ENCODE data around the genes PSG3 and PSG9.

DNA sequence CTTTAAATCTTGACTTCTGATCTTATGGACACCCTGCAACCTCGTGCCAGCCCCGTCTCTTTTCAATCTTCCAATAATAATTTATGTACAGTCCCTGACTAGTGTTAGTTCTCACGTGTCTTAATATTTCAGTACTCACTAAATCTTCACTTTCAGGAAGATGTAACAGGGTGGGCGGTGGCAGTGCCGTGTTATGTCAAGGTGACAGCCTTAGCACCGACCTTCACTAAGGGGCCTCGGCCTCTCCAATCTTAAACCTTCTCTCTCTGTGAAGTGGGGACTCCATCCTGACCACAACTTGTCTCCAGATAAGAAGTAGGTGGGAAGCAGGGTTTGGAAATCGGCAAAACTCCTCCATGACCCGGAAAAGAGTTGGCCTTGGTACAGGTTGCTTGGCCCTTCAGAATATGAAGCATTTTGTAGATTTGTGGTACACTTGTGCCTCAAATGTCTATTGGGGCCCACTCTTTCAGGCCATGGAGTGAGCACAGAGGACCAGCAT lies 1.8 kb downstream of the RPS19 start:
- PRO-cap, result no peak

- PRO-cap, result no peak
These were observed 17.3 kb downstream of the ARHGEF1 start for GRCh38 chr19:41900131-41900772.

GRCh38 chr19:42037473-42038194 lies 32.4 kb downstream of the GRIK5 start:
- PRO-cap, result no peak

- PRO-cap, result unidirectional peak, plus-strand start at chr19:42068901
These were observed 886 bp downstream of the GRIK5 start for GRCh38 chr19:42068656-42069983.

DNA sequence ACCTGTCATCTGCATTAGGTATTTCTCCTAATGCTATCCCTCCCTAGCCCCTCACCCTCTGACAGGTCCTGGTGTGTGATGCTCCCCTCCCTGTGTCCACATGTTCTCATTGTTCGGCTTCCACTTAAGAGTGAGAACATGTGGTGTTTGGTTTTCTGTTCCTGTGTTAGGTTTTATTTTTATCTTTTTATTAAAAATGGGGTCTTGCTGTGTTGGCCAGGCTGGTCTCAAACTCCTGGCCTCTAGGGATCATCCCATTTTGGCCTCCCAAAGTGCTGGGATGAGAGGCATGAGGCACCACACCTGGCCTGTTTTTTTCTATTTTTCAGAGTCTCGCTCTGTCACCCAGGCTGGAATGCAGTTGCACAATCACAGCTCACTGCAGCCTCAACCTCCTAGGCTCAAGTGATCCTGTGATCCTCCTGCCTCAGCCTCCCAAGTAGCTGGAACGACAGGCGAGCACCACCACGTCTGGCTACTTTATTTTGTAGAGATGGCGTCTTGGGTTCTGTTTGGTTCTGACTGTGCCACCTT lies 7.5 kb downstream of the ZNF574 start:
- PRO-cap, result no peak

DNA sequence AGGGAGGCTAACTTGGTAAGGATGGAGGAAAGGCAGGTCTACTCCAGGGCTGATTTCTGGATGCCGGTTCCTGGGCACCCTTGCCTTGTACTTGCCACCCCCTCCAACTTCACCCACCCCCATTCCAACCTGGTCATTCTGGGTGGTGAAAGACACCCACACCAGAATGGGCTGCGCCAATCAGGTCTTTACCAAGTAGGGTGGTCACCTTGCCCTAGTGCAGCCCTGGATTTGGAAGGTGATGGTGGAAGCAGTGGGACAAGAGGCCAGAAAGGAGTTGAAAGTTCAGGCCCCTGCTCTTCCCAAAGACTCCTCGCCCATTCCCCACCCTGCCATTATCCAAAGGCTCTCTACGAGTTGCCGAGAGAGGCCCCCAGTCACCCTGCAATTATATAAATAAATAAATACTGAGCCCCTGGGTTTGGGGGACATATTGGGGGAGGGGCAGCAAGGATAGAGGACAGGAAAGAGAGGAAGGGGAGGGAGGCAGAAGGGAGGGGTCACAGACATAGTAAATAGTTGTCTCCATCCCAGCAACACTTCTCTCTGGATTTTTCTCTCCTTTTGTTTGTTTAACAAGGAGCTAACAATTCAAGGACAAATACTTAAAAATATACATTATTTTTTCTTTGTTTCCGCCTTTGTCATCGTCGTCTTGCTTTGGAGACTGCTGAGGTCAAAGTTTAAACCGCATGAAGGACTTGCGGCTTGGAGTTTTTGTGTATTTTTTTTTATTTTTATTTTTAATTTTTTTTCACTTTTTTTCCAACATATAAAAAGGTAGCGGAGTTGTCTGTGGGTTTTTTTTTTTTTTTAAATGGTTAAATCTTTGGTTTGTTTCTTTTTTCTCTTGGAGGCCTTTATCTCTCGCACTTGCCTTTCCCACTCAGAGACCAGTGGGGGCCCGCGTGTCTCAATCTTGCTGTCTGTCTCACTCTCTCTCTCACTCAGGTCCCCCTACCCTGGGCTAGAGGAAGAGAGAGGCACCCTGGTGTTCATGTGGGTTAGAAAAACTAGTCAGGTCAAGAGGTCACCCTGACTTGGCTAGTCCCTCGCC lies 10.7 kb downstream of the ZNF574 start:
- PRO-cap, result no peak

- PRO-cap, result no peak
These were observed 11.3 kb downstream of the DEDD2 start for GRCh38 chr19:42206280-42206493.

- PRO-cap, result bidirectional peak, plus-strand start at chr19:42217073, minus-strand start at chr19:42216923
These were observed 464 bp downstream of the DEDD2 start for GRCh38 chr19:42216801-42217624.

DNA sequence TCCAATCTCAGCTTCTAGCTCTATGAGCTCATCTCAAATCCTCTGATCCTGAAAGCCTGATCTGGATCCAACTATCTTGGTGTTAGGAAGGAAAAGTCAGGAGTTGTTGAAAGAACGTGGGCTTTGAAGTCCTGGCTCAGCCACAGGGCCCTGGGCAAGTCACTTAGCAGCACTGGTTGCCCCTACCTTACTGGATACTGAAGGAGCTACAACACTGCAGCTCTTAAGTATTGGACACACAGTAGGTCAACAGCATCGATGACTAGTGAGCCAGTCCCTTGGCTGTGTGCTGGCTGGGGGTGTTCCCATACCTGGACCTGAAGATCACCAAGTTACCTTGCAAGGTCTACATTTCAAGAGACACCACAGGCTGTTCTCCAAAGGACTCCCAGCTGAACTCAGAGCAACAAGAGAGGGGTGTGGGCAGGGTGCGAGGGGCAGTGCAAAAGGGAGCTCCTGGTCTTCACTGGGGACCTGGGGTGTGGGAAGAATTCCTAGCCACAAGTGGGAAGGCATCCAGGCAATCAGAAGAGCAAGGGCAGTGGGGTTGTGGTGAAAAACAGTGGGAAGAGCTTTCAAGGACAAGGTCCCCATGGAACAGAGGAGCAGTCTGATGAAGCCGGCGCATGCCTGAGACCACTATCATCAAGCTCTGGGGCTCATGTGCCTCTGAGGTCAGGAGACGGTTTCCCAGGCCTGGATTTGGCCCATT lies 4.5 kb upstream of the GSK3A start:
- PRO-cap, result no peak

DNA sequence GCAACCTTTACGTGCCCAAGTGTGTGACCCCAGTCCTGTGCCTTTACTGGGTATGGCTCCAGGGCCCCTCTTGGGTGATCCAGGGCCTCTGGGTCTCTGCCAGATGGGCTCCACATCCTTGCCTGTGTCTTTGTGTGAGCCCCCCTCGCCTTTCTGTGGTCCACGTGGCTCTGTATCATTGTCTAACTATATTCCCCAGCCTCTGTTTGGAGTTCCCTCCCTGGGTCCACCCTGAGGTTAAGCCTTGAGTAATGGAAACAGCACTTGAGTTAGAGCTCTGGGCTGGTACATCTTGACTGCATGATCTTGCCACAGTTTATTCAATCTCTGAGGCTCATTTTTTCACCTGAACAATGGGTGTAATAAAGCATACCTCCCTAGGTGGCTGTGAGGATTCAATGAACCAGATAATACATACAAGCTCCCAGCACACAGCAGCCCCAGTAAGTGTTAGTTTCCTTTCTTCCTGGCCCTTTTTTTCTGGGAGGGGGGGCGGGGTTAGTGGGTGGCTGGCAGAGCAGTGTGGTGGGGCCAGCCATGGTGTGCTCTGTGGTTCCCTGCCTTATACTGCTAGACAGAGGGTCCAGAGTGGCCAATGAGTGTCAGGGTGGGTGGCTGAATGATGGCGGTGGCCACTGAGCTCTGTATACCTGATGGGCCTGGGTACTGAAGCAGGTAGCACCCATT lies 13.5 kb downstream of the CIC start:
- PRO-cap, result bidirectional peak, plus-strand start at position 267 of the sequence, minus-strand start at position 157 of the sequence

- PRO-cap, result bidirectional peak, plus-strand start at chr19:42284489, minus-strand start at chr19:42284253
These were observed 15.4 kb downstream of the CIC start for GRCh38 chr19:42284140-42285124.

GRCh38 chr19:42386836-42387729 lies 3.0 kb downstream of the CNFN start:
- PRO-cap, result unidirectional peak, minus-strand start at chr19:42387435

DNA sequence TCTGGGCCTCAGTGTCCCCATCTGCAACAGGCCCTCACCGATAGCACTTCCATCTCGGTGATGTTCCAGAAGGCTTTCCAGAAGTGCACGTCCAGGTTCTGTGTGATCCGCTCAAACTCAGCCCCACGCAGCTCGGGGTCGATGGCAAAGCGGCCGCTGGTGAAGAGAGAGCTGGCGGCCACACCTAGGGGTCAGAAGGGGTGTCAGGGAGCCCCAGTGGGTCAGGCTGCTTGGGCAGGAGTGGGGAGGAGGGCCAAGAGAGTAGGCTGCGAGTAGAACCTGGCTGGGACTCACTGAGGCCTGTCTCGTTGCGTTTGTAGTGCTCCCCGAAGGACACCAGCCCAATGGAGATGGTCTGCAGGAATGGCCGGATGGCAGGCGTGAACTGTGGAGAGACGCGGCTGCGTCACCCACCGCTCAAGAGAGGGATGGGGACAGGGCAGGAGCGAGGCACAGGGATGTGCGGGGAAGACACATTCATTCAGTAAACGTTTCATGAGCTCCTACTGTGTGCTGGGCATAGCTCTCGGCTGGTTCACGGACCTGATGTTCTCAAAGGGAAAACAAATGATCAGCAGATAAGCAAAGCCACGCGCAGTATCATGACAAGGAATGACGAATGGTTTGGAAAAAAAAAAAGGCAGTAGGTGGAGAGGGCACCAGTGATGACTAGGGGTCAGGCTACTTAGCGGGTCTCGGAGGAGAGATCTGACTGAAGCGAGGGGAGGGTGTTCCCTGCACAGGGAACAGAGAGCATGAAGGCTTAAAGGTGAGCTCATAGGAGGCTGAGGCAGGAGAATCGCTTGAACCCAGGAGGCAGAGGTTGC lies 18.1 kb upstream of the CNFN start:
- PRO-cap, result no peak

DNA sequence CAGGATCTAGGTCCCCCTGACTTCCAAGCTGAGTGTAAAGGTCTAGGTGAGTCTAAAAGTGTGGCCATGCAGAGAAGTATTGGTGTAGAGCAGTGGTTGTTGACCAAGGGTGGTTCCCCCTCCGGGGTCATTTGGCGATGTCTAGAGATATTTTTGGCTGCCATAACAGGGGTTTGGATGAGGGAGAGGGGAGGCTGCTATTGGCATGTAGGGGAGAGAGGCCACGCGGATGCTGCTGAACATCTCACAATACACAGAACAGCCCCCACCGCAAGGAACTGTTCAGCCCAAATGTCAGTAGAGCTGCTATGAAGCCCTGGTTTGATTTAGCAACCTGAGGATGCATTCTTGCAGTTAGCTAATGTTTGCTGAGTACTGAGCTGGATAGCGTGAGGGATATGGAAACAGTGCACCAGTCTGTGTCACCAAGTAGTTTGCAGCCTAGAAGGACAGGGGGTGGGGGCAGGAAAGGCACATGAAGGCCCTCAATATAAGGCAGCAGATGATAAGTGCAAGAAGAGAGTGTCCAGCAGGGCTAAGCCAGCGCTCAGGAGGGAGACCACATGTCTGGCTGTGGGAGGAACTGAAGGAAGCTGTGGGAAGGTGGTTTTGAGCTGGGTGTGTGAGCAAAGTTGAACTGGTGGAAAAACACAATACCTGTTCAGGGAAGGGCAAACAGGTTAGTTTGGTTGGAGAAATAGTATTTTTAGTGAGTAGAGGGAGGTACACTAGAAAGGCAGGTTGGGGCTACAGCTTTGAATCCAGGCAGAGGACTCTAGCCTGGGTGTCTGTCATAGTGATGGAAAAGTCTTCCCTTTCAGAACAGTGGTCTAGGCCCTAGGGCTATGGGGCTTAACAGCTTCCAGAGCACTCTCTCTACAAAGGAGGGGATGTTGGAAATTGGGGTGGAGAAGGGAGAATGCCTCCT lies 1.7 kb downstream of the CXCL17 start:
- PRO-cap, result no peak

GRCh38 chr19:42447854-42448442 lies 5.2 kb upstream of the CXCL17 start:
- PRO-cap, result no peak

GRCh38 chr19:42494255-42494907 lies 33.9 kb downstream of the CEACAM1 start:
- PRO-cap, result no peak

DNA sequence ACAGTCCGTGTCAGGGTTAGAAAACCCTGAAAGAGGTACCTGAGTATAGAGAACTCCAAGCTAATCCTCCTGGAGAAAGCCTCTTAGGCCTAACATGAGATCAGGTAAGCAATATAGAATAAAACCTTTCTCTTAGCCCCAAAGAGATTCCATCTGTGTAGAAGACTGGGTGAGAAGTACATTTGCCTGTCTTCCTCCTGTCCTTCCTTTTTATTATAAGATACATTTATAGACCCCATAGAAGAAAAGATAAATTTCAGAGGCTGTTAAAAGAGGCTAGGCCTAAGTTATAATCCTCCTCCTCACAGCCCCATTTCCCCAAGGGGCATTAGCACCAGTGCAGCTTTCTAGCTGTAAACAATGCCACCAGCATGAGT lies 20.9 kb downstream of the CEACAM1 start:
- PRO-cap, result no peak

- PRO-cap, result unidirectional peak, plus-strand start at chr19:42654099
These were observed 59.2 kb upstream of the CEACAM8 start for GRCh38 chr19:42653932-42654262.

- PRO-cap, result no peak
These were observed at the start of gene PSG3 for GRCh38 chr19:42740346-42740748. Gene PSG3 (minus strand): TSS chr19:42740481.

DNA sequence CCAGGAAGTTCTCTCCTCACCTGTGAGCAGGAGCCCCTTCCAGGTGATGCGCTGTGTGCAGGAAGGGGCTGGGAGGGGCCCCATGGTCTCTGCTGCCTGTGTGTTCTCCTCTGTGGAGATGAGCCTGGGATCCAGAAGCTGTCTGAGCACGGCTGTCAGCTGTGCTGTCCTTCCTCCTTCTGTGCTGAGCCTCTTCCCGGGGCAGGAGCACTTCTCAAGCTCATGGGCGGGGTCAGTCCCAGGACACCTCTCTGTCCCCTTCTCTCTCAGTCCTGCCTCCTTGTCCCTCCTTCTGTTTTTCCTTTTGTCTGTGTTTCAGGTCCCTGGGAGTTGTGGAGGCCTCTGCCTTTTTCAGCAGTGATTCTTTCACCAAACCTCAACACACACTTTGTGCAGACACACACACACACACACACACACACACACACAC lies at the start of gene PSG9:
TSS of gene PSG9 (minus strand) at position 183 of the 430 bp plus-strand sequence.
- PRO-cap, result no peak

Data from right common carotid artery plus branches (tissue), 1 donor.